Hematopoietic multipotent progenitor cell (in vitro differentiated cells): ENCODE results near the gene CHPT1.

DNA sequence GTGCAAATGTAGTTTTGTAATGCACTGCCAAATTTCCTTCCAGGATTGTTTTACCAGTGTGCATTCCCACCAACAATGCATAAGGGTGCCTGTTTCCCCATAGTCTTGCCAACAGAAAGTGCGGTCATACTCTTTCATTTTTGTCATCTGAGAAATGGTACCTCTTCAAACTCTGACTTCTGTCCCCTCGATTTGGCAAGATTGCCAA, 28.7 kb upstream of the NR1H4 start:
- CAGE, long polyA plus RNA: no peak

DNA sequence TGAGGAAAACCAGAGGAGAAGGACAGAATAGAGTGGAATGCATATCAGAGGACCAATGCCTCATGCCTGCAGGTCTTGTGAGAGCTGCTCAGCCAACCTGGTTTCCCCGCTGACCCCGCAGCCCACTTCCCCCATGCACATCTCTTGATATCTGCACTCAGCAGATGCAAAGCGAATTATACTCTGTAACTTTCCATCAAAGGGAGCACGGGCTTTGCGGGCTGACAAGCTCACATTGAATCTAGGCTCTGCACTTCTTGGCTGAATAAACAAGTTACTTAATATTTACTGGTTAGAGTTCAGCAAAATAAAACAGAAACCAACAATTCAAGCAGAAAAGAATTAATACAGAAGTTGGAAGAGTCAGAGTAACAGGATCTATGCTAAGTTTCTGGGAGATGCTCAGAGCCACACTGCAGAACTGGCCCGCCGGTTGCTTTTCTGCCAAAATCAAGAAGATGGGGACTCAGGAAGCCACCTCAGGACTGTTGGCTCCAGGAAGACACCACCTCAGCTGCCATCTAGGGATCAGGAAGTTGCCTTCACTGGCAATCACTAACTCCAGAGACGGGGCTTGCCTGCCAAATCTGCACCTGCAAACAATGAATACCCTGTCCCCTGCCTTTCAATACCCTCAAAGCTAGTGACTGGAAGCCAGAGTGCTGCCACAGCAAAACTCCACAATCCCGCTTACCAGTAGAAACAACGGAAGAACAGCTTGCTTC, 46.5 kb downstream of the NR1H4 start:
- CAGE, long polyA plus RNA: no peak

DNA sequence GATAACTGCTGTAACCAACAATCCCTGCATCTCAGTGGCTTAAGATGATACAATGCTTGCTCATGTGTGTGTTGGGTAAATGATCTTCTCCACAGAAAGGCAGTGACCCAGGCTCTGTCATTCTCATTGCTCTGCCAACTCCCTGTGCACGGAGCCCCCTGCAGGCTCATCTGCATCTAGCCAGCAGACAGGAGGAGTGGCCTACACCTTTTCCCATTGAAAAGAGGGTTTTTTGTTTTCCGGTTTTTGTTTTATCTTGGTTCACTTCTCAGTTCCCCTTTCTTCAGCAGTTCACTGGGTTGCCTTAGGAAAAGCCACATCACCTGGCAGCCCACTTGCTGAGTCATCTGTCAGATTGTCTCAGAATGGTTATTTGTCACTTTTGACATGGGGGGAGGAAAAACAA, 193.3 kb downstream of the ANO4 start:
- CAGE, long polyA plus RNA: no peak

- CAGE, long polyA plus RNA: no peak
These were observed 40.0 kb downstream of the MYBPC1 start for GRCh38 chr12:101634653-101635357.

DNA sequence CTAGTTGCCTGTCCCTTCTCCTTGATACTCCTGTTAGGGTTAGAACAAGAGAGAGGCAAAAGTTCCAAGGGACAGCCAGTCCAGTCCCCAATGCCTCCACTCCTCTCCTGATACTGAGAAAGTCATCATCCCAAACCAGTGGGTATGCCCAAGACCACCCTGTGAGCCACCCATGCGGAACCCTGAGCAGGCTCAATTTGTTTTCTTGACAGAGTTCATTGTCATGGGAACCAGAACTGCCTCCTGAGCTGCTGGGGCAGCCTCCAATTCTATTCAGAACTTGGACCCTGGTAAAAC, 31.6 kb upstream of the CHPT1 start:
- CAGE, long polyA plus RNA: no peak

GRCh38 chr12:101697548-101698027, at the start of gene CHPT1:
CHPT1 (plus strand) TSS chr12:101697640.
- CAGE, long polyA plus RNA: no peak

- CAGE, long polyA plus RNA: no peak
These were observed 3.3 kb upstream of the SYCP3 start for GRCh38 chr12:101742524-101743093.

GRCh38 chr12:102342597-102343134, 137.7 kb downstream of the IGF1 start:
- CAGE, long polyA plus RNA: no peak

- CAGE, long polyA plus RNA: no peak
These were observed 42.2 kb downstream of the PAH start for GRCh38 chr12:102874720-102875281.

DNA sequence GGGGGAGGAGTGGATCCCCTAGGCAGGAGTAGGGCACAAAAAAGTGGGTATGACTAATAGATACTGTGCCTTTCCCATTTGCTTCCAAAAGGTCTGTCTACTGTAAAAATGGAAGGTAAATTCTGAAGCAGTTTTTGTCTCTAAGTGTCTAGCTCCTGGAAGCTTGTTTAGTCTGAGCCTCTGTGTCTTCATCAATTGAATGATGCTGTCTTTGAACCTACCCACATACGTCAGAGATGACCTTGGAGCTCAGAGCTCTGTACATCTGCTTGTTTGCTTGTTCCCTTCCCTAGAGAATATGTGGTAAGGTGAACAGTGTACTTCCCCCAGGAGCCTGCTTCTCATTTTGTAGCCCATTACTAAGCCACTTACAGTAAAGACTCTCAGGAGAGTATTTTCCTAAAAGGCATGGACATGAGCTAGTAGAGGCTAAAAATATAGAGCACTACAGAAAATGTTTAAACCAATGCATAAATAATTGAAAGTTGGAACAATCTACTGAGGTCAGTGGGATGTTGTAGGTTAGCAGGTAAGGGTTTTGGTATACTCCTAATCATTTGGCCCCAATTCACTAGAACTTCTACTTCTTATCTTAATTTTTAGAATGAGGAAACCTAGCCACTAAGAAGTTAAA, 13.4 kb downstream of the PAH start:
- CAGE, long polyA plus RNA: no peak

DNA sequence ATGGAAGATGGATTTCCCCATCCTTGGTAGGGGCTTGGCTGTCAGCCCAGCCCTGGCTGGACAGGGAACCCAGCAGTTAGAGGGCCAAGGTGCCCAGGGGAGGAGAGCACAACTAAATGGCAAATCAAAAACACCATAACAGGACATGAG, 6.1 kb downstream of the PAH start:
- CAGE, long polyA plus RNA: no peak

DNA sequence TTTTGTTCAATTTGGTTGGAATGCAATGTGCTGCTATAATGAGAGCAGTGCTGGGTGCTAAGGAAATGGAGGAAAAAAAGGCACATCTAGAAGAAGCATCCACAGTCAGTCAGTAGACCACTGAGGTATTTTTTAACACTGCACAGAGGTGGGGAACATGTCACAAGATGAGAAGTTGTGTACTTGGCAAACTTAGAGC, 3.1 kb upstream of the PAH start:
- CAGE, long polyA plus RNA: no peak

DNA sequence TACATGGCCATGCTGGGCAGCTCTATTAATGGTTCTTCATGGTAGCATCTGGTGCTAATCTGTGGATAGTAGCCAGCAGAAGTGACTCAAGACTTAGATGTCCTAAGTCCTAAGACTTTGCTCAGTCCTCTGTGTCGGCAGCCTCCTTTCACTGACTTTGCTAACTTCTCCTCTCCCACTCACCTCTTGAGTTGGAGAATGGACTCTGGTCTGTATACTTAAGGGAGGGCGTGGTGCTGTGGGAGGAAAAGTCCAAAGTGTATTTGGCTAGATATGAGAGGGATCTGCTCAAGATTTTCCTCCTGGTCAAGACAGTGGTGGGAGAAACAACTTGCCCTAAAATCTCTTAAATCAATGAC, 136.3 kb downstream of the ASCL1 start:
- CAGE, long polyA plus RNA: no peak

GRCh38 chr12:103792864-103793644, 48.0 kb downstream of the NT5DC3 start:
- CAGE, long polyA plus RNA: no peak

DNA sequence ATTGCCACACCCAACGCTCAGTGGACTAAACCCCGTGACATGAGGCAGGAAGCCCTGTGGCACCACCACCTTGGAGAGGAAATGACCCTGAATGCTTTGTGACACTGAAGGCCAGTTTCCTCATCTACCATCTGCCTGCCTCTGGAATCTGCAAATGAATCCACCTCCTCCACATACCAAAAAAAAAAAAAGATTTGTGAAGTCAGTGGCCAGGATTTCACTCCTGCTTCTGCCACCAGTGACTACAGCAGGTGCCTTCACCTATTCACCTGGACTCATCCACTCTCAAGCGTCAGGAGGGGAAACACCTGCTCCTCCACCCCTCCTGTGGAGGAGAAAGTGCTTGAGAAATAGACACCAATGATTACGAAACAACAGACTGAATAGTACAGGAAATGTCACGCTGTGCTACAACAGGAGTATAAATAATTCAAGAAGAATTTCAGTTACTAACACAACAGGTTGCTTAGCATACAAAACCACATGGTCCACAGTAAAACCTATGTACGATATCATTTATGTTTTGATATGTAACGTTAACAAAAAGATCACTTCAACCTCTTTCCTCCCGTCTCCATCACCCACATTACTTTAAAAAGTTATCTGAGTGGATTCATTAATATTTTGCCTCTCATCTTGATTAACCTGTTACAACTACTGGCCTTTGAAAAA, 41.3 kb downstream of the NT5DC3 start:
- CAGE, long polyA plus RNA: no peak

DNA sequence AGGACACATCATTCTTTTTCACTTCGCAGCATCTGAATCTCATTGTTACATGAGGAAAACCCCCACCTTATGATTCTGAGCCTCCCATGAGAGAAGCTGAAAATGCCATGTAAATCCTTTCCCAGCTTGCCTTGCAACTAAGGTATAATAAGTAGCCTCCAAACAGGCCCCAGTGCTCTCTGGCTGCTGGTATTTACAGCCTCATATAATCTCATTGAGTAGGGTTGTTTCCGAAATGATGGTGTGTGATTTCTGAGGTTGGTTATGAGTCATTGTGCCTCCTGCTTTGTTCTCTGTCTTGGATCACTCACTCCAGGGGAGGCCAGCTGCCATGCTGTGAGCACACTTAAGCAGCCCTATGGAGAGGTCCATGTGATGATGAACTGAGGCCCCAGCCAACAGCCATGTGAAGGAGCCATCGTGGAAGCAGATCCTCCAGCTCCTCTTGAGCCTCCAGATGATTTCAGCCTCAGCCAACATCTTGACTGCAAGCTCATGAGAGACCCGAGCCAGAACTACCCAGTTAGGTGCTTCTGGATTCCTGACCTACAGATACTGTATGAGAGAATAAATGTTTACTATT, 4.9 kb upstream of the HSP90B1 start:
- CAGE, long polyA plus RNA: no peak

GRCh38 chr12:103946966-103948072, 9.7 kb downstream of the UQCC6 start:
- CAGE, long polyA plus RNA: start-site peak on the minus strand at chr12:103947718-103947831, 12 reads

GRCh38 chr12:103967802-103968407, 2.2 kb downstream of the TDG start:
- CAGE, long polyA plus RNA: no peak

GRCh38 chr12:104114542-104115311, 23.3 kb downstream of the NFYB start:
- CAGE, long polyA plus RNA: no peak

GRCh38 chr12:104131741-104132045, 6.3 kb downstream of the NFYB start:
- CAGE, long polyA plus RNA: no peak